H4 (cell line): ENCODE data around the gene FGD2.

DNA sequence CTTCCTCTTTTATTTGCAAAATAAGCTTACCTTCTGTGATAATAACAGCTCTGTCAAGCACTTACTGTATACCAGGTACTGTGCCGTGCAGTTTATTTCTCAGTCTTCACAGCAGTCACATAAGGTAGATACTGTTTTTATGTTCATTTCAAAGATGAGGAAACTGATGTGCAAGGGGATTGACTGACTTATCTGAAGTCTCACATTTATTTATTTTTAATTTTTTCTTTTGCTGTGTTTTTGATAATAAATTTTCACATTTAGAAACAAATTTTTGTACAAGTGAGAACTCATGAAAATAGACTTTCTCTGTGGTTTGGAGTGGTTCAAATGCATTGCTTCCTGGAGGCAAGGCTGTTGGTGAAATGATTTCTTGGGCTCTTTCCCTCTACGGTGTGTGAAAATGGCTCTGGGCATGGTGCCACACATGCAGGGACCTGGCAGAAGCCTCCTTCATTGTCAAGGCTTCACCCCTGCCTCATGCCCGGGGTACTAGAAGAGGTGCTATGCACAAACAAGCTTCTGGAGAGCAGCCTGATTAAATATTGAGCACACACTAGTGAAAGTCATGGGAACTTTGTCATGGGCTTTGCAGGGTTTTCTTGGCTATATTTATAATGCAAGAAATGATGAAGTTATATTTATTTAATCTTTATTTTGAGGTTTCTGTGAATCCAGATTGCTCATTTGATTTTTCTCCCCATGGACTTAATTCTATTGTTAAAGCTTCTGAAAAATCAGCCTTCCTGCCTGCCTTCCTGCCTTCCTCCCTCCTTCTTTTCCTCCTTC, 20.7 kb downstream of the C6orf89 start:
- RAMPAGE, long total RNA, result no peak

DNA sequence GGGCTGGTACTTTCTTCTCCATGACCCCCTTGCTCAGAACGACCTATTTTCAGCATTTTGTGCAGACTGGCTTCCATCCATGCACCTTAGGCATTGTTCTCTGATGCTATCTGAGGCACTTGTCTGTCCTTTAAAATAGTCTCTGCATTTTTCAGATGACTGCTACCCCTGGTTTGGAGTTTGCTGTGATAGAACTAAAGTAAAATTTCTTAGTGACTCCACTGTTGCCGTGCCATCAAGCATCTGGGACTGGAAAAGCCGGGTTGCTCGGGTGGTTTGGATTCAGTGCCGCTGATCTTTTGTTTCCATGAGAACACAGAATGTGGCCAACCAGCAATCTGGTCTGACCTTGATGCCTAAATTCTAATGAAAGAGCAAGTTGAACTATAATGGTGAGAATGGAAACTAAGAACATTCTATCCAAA, 10.0 kb upstream of the PI16 start:
- RAMPAGE, long total RNA, result no peak

DNA sequence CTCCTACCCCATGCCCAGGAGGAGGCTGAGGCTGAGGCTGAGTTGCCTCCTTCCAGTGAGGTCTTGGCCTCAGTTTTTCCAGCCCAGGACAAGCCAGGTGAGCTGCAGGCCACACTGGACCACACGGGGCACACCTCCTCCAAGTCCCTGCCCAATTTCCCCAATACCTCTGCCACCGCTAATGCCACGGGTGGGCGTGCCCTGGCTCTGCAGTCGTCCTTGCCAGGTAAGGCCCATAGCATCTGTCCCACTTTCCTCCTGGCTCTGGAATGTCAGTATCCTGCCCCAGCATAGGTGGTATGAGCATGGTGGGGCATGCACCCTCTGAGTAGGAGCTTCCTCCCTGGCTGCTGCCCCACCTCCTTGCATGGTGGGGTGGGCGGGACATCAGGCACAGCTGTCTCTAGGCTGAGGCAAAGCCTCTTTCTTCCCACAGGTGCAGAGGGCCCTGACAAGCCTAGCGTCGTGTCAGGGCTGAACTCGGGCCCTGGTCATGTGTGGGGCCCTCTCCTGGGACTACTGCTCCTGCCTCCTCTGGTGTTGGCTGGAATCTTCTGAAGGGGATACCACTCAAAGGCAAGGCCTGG, 8.9 kb downstream of the PI16 start:
- RAMPAGE, long total RNA, result no peak

- RAMPAGE, long total RNA, result no peak
Measured at GRCh38 chr6:36965633-36966938, 11.5 kb downstream of the PI16 start.

DNA sequence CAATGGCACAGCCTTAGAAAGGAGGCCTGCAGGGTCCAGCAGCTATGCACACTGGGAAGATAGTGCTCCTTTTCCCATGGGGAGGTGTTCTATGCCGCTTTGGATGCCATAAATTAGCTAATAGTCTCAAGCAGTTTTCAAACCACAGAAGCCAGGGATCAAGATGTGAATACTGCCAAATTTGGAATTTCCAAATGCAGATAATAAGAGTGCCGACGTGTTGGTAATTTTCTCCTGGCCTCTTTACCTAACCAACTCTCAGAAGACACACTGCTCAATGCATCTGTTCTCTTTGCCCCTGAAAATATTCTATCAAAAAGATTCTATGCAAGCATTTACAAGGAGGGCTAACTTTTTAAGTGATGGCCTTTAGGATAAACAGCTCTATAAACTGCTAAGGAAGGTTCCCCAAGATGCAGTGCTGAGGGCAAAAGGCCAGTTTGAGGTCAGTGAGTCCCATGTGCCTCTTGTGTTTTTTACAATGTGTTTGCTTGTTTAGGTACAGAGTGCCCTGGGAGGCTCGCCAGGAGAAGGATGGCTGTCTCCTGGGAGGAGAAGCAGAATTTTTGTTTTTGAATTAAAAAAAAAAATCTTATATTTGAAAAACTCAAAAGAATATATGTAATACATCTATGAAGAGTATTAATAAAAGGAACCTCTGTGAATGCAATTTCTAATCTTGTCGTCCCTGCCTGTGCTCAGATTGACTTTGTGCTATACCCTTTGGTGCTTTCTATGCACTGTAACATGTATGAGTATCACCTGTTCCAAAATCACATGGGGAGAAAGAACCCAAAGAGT, 12.9 kb downstream of the MTCH1 start:
- RAMPAGE, long total RNA, result no peak

GRCh38 chr6:36975514-36975921, 10.5 kb downstream of the MTCH1 start:
- RAMPAGE, long total RNA, result no peak

- RAMPAGE, long total RNA, result no peak
Measured at GRCh38 chr6:37003912-37004490, 1.5 kb upstream of the FGD2 start.

- RAMPAGE, long total RNA, result no peak
Measured at GRCh38 chr6:37005242-37005970, at the start of gene FGD2. FGD2 (plus strand) TSS chr6:37005655.

GRCh38 chr6:37059272-37060259, 54.1 kb downstream of the FGD2 start:
- RAMPAGE, long total RNA, result no peak

DNA sequence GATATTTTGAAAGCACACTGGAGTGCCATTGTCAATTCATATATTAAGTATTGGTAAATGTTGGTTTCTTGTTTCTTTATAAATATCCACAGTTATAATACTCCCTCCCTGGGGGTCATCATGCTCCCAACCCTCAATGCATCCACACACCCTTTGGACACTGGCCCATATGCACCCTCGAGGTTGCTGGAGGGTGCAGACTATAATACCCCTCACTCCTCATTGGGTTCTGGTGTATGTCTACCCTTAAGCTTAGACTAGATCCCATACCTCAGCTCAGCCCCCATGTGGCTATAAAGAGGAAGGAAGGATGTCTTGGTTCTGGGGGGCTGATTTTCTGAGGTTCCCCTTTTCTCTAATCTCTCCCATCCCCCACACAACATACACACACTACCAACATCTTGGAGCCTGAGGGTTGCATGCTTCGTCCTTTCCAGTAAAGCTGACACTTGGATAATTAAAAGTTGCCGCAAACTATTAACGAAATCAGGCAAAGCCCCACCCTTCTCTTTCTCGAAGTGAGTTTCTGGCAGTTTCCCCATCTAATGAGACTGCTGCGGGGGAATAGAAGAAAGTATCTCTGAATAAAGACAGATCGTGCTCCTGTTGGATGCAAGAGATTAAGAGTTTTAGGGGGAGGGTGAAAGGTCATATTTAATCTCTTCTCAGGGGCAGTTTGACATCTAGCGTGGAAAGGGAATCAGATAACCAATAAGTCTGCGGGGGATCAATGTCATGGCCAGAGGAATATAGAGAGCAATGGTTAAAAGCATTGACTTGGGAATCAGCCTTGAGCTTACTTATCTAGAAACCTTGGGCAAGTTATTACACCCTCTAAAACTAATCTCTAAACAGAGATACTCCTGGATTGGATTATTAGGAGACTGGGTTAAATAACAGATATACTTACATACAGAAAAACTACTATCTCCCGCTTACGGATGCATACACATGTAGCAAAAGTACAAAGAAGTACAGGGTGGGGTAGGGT, 7.5 kb downstream of the PIM1 start:
- RAMPAGE, long total RNA, result no peak

- RAMPAGE, long total RNA, result no peak
Measured at GRCh38 chr6:37209442-37210061, 39.6 kb downstream of the PIM1 start.

- RAMPAGE, long total RNA, result no peak
Measured at GRCh38 chr6:37354534-37355135, 852 bp downstream of the RNF8 start.

DNA sequence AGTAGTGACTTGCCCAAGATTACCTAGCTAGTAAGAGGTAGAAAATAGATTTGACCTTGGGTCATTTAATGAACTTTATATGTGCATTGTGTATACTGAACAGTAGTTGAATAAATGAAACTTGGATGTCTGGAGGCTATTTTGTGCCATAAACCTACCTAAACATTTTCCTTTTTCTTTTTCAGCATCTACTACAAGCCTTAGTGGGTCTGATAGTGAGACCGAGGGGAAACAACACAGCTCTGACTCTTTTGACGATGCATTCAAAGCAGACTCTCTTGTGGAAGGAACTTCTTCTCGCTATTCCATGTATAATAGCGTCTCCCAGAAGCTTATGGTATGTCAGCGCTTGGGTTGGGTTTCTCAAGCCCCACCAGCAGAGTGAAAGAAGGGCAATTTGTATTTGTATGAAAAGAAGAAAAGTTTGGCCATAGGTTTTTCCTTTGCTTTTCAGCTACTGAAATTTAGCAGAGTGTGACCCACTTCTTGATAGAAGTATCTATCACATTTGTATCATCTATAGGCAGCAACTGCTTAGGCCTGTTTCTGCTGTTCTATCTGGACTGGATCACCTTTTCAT, 10.9 kb downstream of the CMTR1 start:
- RAMPAGE, long total RNA, result no peak

DNA sequence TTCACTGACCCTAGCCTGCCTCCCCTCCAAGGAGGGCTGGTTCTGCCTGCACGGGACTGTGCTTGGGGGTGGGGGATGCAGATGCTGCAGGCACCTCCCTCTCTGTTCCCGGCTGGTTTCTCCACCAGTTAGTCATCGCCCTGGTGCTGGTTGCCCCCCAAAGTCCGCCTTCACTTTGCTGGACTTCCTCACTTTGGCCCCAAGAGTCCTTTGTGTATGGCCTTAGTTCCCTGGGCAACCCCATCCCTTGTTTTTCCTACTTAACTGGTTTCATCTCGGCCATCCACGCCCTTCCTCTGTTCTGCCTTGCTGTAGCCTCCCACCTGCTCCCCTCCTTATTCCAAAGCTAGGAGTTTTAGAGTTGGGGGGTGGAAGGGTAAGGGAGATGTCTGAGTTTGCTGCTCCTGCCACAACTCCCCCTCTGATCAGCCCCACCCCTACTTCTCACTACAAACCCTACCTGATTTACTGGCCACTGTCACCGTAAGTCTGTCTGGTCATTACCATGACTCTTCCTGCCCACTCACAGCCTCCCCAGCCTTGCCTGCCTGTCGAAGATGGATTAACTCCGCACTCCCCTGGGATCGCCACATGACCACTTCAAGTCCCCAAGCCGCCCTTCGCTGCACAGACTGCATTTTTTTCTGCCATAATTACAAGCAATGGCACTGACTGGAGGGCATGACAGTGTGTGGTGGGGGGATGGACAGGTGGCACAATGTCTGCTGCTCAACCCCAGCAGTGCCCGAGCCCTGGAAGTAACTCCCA, 17.5 kb downstream of the CCDC167 start:
- RAMPAGE, long total RNA, result no peak

GRCh38 chr6:37503445-37504084, 3.9 kb upstream of the CCDC167 start:
- RAMPAGE, long total RNA, result no peak

GRCh38 chr6:37553388-37553999, 53.8 kb upstream of the CCDC167 start:
- RAMPAGE, long total RNA, result no peak

DNA sequence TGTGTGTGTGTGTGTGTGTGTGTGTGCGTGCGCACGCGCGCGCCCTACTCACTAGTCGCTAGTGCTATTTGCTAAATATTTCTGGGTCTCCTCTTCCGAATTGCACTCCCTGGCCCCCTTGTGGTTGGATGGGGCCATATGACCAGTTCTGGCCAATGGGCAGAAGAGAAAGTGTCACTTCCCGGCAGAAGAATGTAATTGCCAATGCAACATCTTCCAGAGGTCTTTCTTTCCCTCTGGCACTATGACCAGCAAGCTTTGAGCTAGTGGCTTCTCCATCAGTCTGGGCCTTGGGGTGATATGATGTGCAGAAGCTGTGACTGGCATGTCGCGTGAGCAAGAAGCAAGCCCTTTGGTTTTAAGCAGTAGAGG, 60.8 kb upstream of the CCDC167 start:
- RAMPAGE, long total RNA, result no peak

DNA sequence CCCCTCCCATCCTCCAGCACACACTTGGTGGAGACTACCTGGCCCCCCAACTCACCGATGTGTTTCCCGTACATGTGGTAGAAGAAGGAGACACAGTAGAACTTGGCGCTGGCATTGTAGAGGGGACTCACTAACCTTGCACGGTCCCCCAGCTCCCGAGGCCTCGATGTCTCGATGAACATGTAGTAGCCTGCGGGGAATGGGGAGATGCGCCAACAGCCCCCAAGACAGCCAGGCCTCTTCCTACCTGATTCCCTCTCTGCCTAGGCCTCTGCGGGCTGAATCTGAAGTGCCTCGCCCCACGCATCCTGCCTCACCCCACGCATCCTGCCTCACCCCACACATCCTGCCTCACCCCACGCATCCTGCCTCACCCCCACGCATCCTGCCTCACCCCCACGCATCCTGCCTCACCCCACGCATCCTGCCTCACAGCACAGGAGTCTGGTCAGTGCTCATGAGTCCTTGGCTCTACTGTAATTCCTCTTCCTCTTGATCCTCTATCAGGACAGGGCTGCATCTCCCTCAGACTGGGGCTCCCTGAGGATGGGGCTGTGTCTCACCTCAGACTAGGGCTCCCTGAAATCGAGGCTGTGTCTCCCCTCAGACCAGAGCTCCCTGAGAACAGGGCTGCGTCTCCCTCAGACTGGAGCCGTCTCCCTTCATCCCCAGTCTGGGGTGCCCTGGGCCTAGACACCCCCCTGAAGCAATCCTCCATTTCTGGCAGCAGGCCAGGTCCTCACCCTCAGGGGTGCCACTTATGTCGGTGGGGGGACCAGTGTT, 53.7 kb downstream of the MDGA1 start:
- RAMPAGE, long total RNA, result no peak

DNA sequence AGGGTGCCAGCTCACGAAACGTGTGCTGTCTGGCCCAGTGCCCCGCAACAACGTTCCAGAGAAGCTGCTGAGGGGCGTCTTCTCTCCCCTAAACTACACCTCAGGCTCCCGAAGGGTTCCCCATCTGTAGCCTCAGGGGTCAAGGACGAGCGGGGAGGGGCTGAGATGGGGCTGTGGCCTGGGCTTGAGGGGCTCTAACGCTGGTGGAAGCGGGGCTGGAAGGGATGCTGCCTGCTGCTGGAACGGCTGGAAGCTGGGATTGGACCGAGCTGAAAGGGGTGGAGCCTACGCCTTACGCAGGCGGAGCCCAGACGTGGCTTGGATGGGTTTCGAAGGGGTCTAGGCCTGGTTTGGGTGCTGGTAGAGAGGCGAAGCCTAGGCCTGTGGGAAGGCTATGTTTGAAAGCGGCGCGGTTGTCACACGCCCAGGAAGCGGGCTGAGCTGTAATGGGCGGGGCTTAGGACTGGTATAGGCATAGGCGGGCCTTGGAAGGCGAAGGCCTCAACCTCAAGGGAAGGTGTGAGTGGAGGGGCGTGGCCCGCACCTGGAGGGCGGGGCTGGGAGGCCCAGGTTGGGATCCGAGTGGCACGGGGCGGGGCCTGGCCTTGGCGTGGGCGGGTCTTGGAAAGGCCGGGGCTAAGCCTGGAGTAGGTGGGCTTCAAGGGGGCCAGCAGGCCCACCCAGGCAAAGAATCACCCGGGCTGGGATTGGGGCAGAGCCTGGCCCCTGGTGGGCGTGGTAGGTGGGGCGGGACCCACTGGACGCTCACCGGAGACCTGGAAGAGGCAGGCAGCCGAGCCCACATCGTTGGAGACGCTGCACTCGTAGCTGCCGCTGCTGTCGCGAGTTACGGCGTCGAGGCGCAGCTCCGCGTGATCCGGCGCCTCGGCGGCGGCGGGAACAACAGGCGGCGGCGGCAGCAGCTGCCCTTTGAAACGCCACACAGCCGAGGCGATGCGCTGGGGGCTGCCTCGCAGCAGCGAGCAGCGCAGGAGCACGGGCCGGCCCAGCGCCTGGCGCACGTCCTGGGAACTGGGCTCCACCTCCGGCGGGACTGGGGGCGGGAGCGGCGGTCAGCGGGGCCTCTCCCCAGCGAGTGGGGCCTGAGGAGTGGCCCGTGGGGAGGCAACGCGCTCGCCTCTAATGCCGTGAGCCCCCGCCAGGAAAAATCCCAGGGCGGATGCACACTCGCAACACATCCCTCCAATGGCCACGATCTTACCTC, 49.1 kb downstream of the MDGA1 start:
- RAMPAGE, long total RNA, result no peak

GRCh38 chr6:37850289-37850879, 30.9 kb downstream of the ZFAND3 start:
- RAMPAGE, long total RNA, result no peak